ENCODE measurements around a stretch of chr9.

GRCh38 chr9:113548049-113549173, 84.9 kb downstream of the RGS3 start:
- PRO-cap, result no peak

DNA sequence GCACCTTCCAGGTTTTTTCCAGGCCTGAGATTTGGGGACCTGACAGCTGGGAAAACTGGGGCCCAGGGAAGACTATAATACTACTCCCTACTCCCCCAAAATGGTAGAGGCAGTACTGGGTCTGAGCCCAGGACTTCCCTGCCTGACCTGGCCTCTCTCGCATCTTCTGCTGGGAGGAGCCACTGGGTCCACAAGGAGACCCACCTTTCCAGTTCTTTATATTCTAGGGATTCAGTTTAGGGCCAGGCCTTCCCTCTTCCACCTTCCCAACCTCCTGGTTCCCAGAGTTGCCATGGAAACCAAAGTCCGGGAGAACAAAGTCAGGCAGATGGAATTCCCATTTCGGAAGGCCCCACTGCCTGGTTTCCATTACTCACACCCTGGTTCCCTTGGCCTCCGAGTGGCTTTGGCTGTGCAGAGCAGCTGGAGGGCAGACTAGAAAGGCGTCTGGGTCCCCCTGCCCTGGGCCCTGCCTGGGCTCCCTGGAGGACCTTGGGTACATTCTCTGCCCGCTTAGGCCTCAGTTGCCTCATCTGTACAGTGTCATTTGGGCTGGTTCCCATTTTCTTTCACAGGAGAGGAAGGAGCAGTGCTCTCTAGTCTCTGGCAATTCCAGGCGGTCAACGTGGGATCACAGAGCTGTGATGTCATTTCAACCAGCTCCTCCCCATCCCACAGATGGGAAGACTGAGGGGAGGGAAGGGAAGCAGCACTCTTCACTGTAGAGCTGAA, 136.1 kb downstream of the RGS3 start:
- PRO-cap, result no peak

- PRO-cap, result no peak
Measured at GRCh38 chr9:113620126-113621114, 156.9 kb downstream of the RGS3 start.

DNA sequence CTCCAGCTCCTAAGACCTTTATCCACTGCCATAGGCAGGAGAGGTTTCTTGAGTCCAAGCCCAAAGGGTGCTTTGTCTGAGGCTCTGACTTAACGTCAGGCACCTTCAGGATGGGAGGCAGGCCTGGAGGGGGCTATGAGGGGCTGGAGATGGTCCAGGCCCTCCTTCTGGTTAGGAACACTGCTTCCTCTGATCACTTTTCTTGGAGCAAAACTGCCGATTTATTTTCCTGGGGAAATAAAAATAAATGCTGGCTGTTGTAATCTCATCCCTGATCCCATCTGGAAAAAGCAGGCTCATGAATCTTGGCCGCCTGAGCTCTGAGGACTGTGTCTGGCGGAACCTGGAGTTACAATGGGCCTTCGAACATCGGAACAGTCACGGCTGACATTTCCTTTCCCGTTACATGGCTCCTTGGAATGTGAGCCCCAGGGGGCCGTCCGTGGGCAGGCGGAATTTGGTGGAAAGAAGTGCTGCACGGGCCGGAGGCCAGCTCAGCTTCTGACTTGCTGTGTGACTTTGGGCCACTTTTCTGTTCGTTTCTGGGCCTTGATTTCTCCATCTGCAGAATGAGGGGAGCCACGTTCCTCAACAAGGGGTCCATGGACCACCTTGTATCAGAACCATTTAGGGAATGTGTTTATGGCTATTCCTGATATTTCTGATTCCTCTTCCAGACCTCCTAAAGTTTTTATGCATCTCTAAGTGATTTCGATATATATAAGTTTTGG, 157.9 kb downstream of the RGS3 start:
- PRO-cap, result no peak

- PRO-cap, result no peak
Measured at GRCh38 chr9:113705845-113706695, 170.0 kb upstream of the ZNF618 start.

DNA sequence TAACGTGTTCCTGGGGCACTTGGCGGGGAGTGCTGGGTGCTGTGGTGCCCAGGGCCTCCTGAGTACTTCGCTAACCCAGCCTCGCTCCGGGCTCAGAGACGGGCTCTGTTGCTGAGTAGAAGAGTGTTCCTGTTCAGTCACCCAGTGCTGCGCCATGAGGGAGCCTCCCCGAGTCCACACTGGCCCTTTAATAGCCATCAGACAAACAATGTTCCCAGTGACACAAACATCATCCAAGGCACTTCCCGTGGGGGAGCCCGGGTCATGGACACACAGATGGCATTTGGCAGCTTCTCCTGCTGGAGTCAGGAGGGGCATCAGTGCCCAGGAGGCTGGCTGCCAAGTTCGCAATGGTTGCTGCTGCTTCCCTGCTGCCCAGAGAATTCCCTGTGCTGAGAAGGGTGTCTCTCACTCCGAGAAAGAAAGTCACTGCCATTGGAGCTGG, 85.6 kb downstream of the AMBP start:
- PRO-cap, result no peak

DNA sequence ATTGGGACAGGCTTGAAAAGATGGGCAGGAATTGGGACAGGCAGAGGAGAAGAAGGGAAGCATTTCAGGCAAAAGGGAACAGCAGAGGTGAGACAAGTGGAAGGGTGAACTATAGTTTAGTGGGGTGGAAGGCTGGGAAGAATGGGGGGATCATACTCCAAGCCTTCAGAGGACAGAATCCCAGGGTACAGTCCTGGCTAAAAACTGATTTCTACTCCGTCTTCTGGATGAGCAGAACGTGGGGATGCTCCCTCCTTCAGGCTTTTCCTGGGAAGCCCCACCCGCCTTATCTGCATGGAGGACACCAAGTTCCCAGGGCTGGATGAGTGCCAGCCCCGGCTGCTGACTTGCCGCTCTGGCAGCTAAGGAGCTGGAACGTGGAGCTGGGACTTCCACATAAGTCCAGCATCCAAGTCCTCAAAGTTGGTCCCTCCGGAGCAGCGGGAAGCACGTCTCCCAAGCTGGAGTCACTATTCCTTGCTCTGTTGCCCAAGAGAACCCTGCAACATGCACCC, 14.0 kb upstream of the KIF12 start:
- PRO-cap, result bidirectional peak, plus-strand start at position 426 of the sequence, minus-strand start at position 266 of the sequence

DNA sequence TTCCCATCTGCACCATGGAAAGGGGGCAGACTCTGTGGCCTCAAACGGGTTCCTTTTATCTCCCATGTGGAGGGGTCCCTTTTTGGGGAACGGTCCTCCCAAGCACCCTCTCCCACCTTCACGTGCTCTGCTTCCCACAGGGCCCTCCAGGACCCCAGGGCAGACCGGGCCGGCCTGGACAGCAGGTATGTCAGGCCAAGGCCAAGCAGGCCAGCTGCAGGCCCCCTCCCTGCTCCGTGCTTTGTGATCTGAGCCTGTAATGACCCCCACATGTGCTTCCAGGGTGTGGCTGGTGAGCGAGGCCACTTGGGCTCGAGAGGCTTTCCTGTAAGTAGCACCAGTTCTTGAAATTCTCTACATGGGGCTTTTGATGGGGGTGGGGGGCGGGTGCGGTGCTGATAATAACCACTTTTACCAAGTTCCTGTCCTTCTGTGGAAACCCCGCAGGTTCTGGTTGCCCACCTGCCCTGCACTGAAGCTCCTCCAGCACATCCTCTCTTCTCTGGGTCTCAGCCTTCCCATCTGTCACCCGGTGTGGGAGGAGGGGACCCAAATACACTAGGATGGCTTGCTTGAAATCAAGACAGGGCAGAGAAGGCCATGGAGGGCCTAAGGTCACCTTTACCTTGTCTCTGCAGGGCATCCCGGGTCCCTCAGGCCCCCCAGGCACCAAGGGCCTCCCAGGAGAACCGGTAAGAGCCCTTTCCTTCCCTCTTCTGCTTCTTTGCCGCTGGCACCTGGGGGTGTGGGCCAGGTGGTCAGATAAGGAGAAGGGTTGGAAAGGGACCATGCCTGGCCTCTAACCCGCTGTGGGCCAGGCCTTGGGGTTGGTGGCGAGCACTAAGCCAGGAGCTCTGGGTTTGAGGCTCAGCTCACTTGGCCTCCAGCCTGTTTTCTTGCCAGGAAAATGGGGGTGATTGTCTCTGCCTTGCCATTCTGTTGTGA, 57.8 kb upstream of the ORM1 start:
- PRO-cap, result no peak

DNA sequence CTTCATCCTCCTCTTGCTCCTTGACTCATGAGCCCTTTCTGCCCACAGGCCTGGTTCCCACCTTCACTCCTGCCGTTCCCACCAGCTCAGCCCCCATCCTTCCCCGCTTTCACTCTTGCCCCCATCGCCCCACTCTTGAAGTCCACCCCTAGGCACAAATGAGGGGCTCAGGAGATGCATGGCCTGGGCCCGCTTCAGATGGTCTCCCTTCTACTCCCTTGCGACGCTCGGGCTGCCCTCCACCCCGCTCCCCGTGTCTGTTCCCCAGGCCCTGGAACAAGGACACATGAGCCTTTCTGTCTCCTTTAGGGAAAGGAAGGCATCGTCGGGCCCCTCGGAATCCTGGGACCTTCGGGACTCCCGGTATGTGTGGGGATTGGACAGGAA, 22.1 kb upstream of the ORM1 start:
- PRO-cap, result no peak

DNA sequence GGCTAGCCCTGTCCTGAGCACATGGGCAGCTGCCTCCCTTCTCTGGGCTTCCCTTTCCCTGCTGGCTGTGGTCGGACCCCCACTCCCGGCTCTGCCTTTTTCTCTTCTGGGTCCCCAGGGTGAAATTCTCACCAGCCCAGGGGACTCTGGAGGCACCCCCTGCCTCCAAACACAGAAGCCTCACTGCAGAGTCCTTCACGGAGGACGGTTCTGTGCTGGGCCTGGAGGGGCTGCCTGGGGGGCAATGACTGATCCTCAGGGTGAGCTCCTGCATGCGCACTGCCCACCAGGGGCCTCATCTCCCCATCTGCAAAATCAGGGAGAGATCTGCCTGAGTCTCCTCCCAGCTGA, 336 bp downstream of the ORM1 start:
- PRO-cap, result no peak

GRCh38 chr9:114363458-114363882, 24.3 kb downstream of the AKNA start:
- PRO-cap, result no peak

- PRO-cap, result no peak
Measured at GRCh38 chr9:114366586-114367316, 21.0 kb downstream of the AKNA start.

GRCh38 chr9:114377068-114377640, 10.6 kb downstream of the AKNA start:
- PRO-cap, result no peak

- PRO-cap, result unidirectional peak, plus-strand start at chr9:114504829
Measured at GRCh38 chr9:114504266-114504965, 857 bp downstream of the WHRN start.

DNA sequence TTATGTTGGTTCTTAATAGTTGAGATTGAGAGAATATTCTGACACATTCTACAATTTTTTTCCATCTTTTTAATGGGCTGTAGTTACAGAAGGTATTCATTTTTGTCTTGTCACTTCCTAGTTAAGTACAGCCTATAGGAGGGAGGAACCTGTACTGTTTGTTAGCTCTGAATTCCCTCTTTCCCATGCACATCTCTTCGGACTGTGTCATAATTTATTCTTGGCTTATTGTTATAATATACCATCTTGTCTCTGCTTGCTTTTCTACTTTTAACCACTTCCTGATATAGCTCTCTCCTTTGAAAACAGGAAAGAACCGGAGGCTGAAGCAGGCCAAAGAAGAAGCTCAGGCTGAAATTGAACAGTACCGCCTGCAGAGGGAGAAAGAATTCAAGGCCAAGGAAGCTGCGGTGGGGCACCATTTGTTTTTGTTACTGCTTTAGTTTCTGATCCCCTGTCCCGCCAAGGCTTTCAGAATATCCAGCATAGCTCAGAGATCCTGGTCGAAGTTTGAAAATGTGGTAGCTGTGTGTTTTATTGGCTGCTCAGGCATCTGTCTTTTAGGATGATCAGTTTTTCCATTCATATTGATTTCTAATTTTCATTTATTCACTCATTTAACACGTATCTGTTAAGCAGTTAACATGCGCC, 4.8 kb downstream of the ATP6V1G1 start:
- PRO-cap, result no peak

DNA sequence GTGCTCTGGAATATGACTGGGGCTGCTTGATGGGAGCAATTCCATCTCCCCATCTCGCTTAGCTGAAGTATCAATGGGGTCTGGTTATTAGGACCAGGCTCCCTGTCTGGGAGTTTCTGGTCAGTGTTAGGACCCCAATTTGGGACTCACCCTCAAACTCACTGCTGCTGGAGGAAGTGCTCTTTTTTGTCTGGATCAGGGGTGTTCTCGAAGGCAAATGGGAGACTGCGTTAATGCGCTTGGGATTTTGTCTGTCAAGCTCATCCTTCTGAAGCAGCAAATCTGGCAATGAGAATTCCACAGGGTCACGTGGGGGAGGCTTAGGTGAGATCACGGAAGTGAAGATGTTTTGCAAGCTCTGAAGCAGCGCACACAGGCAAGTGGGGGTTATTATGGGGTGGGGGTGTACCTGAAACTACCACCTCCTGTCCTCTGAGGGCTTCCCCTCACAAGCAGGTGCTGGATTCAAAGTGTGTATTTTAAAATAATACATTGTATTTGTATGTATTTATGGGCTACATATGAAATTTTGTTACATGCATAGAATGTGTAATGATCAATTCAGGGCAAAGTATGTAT, 10.5 kb upstream of the TEX53 start:
- PRO-cap, result no peak

DNA sequence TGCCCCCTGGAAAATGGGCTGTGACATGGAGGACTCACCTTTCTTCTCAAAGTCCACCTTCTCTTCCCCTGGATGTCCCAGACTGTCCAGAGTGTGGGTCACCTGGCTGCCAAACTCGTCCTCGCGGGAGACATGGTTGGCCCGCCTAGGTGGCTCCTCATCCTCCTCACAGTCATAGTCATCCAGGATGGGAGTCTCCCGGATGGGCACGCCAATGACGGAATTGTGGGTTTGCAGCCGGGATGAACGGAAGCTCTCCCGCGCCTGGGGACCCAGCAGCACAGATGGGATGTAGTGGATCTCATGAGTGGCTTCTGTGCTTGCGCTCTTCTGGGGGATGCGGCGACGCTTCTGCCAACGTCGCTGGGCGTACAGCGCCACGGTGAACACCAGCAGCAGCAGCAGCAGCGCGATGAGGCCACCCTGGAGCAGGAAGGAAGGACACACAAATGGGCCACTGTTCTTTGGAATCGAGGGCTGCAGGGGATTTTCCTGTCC, 200.5 kb downstream of the ASTN2 start:
- PRO-cap, result no peak

DNA sequence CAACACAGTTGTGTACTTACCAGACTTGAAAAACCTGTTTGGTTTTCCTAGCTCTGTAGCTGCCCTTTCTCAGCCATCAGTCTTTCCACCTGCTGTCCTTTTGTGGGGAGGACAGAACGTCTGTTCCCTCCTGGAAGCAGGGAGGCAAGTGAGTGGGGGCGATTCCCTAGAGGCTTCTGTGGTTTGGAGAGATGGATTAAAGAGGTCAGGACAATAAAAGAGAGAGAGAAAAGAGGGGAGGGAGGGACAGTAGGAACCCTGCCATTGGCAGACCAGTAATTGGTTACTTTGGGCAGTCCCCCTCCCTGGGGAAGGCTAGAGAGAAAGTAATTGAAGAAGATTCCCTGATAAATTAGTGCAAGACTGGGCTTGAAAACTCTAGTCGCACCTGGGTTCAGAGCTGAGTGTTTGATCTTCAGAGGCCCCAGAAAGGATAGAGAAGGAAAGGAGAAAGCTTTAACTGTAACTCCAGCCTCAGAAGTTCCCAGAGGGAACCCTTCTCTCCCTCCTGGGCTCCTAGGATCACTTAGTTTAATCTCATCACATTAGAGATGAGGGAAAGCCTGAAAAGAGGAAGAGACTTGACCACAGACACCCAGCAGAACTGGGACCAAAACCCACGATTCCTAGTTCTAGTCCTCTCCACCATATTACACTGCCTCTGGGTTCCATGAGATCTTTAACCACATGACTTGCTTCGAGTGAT, 14.5 kb downstream of the ASTN2 start:
- PRO-cap, result no peak

DNA sequence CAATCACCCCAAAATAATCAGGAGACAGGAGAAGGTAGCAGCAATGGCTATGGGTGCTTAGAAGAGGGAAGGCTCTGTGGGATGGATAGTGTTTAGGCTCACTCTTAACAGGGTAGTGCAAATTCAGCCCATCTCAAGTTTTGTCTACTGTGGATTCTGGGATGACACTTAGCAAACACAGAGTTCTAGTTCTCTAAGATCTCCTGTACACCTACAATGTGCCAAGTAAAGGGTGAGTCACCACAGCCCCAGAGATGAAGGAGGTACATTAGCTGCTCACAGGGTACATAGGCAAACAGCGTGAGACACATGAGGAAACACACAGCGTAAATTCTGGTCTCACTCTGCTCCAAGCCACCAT, 9.0 kb downstream of the ASTN2 start:
- PRO-cap, result no peak

DNA sequence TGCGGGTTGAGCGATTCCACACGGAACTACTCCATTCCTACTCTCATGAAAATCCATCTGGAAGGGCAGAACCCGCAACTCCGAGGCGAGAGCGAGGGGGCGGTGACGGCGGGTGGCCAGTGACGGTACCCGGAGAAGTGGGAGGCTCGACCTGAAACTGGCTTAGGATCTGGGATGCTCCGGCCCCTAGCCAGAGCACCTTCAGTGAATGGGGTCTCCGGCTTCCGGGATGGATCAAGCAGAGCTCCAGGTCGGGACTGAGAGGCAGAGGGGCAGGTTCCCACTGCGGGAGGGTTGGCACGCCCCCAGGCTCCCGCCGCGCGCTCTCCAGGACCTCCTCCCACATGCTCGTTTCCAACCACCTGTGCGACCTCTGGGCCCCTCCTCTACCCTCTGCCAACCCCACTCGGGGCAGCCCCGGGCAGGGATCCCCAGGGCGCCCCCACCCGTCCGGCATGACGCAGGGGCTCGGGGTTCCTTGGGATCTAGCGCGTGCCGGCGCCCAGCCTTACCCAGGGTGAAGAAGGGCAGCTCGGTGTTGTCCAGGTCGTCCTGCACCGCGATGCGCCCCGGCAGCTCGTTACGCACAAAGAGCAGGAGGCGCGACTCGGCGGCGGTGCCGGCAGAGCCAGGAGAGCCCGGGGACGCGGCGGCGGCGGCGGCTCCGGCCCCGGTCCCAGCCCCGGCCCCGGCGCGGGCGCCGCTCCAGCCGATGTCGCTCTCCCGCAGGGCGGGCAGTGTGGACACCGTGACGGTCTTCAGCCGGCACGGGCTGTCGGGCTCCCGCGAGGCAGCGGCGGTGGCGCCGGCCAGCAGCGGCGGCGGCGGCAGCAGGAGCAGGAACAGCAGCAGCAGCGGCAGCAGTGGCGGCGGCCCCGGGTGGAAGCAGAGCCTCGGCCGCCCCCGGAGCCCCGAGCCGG, 612 bp downstream of the ASTN2 start:
- PRO-cap, result no peak